Iris pigment epithelial cell (primary cell): ENCODE measurements around the genes KCNG3 and OXER1.

DNA sequence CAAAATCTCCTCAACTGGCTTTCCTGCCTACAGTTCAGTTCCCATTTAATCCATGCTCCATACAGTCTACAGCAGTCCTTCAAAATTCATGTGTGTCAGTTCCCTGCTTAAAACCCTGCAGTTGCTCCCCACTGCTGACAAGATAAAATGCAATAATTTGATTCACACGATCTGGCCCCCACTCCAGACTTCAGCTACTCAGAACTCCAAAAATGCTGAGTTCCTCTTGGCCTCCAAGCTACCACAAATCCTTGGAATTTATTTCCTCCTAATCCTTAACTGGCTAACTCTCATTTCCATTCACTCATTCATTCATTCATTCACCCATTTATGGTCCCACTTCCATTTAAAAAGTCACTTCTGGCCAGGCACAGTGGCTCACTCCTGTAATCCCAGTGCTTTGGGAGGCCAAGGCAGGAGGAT lies 12.6 kb downstream of the SOS1 start:
- RRBS = no CpG with 5 or more reads among the region's 1 CpG

DNA sequence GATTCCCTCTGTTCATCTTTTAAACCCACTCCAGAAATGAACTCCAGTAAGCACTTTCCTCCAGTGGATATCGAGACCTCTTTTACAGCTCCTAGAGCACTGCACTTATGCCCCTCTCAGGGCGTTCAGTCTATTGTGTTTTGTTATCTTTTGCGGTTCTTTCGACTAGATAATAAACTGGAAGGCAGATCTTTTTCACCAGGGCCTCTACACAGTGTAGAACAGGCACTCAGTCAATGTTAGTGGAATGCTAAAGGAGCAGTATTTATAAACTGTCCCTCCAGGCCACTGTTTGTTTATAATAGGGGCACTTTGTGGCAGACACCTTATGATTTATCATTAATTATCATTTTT lies 684 bp upstream of the SOS1 start:
- RRBS = no CpG with 5 or more reads among the region's 4 CpGs

- RRBS = no CpG with 5 or more reads among the region's 19 CpGs
Measured at GRCh38 chr2:39123672-39124188, 2.9 kb upstream of the SOS1 start.

GRCh38 chr2:39435036-39435589 lies 2.0 kb downstream of the MAP4K3 start:
- RRBS = no CpG with 5 or more reads among the region's 11 CpGs

- RRBS = no CpG with 5 or more reads among the region's 10 CpGs
Measured at GRCh38 chr2:39737600-39738208, 41.4 kb downstream of the THUMPD2 start.

GRCh38 chr2:39911022-39911373 lies 131.9 kb upstream of the THUMPD2 start:
- RRBS = no CpG with 5 or more reads among the region's 1 CpG

- RRBS = no CpG with 5 or more reads among the region's 1 CpG
Measured at GRCh38 chr2:40324628-40325347, 127.1 kb downstream of the SLC8A1 start.

GRCh38 chr2:40364534-40364956 lies 87.3 kb downstream of the SLC8A1 start:
- RRBS = no CpG with 5 or more reads among the region's 2 CpGs

DNA sequence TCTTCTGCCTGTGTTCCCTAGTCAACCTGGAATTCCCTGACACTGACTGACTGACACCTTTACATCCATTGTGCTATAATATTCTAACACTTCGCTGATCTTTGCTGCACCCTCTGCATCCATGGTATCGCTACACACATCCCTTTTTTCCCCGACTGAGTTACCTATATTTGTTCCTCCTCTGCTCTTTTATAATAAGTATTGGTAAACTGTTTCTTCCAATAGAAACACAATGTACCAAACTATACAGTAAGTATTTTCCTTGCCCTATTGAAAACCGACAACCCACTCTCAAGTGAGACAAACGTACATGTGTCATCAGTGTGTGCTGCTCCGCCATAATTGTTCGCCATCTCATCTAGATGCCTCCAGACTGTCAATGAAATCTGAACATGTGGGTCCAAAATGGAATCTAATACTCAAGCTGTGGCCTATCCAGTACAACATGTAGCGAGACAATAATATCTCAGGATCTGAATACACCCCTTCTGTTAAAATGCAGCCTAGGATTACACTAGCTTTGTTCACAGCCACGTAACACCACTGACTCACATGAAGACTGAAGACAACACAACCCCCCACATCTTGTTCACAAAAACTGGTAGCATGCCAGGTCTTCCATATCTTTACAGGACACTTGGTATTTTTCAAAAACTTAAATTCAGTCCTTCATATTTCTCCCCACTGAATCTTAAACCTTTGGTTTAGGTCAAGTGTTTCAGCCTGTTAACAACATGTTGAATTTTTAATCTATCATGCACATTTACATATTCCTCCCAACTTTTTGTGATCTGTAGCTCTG lies 84.4 kb downstream of the SLC8A1 start:
- RRBS = no CpG with 5 or more reads among the region's 9 CpGs

DNA sequence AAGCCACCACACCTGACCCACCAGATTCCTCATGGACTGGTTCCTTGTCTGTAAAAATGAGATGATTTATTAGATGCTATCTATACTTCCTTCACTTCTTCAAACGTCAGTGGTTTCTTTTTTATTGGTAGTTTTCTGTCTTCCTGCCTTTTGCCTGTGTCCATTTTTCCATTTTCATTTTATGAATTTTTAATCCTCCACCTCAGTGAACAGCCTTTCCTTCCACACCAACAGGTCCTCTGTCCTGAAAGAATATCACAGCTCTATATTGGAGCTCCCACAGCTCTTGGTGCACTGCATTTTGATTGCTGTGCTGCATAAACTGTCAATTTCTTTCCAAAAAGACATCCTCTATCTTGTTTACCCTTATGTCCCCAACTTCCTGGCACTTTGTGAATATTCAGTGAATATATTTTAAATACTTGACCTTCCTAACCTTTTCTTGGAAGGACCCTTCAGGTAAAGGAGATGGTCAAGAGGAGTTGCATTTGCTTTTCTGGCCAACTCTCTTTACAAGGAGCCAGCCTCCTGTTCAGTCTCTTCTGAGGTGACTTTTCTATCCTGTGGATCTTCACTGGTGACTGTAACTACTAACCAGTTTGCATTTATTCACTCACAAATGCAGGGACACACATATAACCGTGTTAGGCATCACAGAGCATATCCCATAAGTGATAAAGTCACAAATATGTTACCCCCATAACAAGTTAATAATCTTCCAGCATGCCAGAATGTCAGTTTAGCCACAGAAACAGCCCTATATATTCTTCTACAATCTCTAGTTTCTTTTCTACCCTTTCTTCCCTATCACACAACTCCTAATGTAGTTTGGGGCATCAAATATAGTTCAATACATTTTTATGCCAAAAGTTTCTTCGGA lies 44.3 kb downstream of the SLC8A1 start:
- RRBS = no CpG with 5 or more reads among the region's 3 CpGs

GRCh38 chr2:40716965-40717345 lies 265.1 kb upstream of the SLC8A1 start:
- RRBS = no CpG with 5 or more reads among the region's 2 CpGs

DNA sequence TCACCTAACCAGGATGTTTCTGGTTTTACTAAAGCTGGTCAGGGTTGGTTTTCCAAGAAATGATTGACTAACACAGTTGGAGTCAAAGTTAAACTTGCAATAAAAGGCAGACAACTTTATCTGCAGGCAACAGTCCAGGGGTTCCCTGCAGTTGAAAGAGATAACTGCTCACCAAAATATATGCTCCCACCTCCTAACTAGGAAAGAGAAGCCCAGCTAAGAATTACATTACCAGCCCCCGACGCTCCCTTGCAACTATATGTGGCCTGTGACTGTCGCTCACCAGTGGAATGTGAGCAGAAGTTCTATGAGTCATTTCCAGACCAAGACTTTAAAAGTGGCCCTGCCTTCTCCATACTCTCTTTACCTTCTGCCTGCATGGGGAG lies 140.0 kb upstream of the PKDCC start:
- RRBS = no CpG with 5 or more reads among the region's 3 CpGs

DNA sequence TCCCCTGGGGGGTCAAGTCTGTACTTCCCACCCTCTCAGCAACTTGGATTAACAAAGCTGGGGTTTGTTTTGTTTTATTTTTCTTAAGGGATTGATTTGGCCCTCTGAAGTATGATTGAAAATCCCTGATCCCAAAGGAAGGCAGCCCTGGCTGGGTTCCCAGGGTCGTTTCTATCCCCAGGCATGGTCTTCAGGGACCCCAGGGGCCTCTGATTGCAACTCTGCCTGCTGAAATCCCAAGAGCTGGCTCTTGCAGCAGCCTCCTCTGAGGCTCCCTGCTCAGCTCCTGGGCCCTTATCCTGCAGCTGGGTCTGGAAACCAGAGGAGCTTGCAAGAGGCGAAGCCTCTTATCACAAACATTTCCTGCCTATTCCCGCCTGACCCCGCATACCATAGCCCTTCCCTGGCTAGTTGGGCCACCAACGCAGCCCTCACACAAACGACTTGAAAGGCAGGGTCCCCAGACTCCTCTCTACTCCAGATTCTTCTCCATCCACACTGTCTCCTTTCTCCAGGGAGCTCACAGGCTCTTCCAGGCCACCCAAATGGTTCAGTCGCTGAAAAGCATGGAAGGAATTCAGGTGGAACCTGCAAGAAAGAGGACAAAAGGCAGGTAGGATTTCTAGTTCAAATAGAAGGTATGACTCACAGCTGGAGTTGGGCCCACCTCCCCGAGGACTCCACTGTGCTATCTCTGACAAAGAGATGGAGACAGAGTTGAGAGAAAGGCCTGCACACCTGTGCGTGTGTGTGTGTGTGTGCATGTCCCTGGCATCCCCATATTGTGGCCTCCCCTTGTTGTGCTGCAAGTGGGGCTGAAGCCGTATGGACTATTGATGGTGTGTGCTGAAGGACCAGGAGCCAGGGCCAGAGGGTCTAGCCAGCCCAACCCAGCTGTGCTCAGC lies 109.5 kb upstream of the PKDCC start:
- RRBS = no CpG with 5 or more reads among the region's 10 CpGs

- RRBS = 3% methylated on average over 7 of the region's 68 CpGs
Measured at GRCh38 chr2:42047454-42047967, 310 bp upstream of the PKDCC start.

DNA sequence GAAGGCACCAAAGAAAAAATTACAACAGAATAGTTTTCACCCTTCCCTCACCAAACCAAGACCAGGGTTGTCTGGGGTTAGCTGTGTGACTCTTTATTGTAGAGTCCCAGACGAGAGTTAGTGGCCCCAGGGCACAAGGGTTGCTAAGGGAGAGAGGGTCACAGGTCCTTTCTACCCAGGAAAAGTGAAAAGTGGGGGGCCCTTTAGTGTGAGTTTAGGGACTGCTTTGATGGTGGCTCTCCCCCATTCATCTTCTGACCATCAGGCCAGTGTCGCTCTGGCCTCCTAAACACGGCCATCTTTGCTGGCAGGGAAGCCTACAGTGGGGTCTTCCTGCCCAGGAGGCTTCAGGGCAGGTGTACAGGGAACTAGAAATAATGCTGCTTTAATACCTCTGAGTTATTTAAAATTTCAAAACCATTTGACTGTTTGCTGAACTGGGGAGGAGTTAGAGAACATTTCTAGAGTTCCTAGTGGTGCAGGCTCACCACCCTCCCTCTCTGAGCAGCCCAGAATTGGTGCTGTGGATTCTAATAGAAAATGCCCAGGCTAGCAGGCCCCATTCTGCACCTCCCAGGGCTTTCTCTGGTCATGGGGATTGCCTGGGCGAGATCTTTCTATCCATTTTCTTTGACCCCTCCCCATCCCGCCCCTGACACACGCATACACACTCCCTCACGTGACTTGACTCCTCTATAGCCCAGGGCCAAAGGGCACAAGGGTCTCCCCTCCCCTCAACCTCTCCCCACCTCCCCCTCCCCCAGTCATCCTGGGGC lies 3.0 kb downstream of the PKDCC start:
- RRBS = no CpG with 5 or more reads among the region's 7 CpGs

GRCh38 chr2:42493895-42494401 lies at the start of gene KCNG3:
TSS of gene KCNG3 (minus strand) at chr2:42493982.
- RRBS = 2% methylated on average over 51 of the region's 66 CpGs

DNA sequence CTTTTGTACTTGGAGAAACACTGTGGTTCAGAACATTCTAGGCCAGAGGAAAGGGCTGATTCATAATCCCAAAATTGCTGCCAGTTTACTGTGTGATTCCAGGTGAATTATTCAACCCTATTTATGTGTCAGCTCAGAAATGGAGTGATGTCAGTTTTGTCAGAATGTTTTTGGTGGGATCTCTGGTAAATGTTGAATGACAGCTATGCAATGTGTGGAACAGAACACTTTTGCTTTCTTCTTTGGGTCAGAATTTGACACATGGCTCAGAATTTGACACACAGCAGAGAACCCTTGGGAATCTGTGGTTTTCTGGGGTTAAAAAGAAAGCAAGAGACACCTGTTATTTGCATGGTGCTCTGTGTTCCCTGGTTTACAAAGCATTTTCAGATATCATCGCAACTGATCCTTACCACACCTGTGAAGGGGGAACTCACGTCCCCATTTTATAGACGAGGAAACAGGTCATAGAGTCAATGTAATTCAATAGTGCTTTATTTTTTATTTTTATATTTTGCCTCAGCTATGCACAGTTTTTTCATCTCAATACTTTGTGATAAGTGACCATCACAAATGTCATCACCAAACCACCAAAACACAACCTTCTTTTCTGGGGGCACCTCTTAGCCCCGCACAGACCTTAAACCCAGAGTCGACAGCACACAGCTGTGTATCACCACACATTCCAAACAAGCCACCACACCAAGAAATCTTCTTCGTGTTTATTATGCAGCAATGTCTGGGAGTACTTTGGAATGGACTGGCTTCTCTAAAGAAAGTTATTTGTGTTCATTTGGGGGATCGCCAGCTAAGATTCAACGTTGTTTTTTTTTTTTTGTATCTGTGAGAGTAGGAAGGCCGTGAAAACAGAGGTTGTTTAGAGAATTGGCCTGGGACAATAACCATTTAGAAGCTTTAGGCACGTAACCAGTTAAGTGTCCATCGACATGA lies 1.3 kb upstream of the MTA3 start:
- RRBS = no CpG with 5 or more reads among the region's 11 CpGs

DNA sequence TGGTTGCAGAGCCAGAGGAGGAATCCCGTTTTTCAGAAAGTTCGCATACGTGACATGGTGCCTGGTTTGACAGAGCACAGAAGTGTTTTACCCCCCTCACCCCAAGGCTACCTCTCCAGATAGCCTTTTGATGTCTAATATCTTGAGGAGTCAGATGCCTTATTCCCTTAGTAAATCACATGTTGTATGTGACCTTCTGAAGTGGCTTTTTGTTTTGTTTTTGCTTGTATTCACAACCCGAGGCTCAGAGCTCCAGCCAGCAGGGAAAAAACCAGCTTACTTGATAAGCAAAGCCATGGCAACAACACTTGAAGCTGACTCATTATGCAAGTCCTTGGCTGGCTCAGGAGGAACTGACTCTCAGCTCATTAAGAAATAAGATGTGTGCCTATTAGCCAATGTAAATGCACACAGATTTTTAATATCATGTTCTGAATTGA lies 41.5 kb downstream of the OXER1 start:
- RRBS = no CpG with 5 or more reads among the region's 4 CpGs

DNA sequence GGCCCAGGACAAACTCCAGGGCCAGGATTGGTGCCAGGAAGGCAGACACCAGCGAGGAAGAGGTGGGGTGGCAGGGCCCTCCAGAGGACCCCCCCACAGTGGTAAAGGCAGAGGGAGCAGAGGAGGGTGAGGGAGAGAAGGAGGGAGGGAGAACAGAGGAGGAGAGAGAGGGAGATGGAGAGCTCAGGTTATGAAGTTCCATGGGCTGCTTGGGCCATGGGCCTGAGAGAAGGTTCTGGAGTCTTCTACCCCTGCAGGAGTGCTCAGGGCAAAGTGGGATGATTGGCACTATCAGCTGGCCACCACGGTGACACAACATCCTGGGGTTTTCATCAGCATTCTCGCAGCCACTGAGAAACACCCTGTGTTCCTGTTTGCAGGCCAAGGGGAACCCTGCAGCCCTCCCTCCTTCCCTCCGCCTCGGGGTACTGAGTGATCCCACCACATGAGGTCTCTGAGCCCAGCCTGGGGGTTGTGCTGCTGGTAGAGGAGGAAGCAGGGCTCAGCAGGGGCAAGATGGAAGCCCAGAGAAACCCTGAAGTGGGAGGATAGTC lies at the start of gene OXER1:
TSS of gene OXER1 (minus strand) at position 275 of the 554 bp plus-strand sequence.
- RRBS = no CpG with 5 or more reads among the region's 5 CpGs